Pericardium (tissue), 1 donor: ENCODE results near the genes SMCO1, FBXO45 and PIGZ.

- RRBS = no CpG with 5 or more reads among the region's 12 CpGs
These were observed 11.5 kb upstream of the MUC4 start for GRCh38 chr3:195823223-195823682.

GRCh38 chr3:195852189-195852917 is 40.6 kb upstream of the MUC4 start:
- RRBS = no CpG with 5 or more reads among the region's 8 CpGs

DNA sequence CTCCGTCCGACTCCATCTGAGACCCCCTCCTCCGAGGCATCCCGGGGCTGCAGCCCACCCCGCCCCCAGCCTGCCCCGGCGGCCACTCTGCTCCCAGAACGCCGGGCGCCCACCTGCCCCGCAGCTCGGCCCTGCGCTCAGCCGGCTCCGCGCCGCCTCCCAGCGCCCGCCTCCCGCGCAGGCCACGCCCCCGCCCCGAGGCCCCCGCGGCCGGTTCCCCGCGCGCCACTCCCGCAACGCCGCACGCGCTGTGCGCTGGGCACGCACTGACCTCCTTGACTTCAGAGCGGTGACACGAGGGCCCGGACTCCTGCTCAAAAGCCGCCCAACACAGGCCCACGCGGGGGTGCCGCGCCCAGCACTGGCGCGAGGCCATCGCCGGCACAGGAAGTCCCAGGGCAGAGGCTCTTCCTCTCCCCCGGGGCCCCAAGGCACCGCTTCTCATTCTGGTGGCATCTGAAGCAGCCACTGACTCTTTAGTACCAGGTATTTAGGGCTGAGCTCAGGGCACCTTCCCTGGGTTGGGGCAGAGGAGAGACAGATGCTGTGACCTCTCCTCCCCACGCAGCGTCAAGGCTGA is 12.5 kb downstream of the TNK2 start:
- RRBS = 2% methylated on average over 37 of the region's 53 CpGs

DNA sequence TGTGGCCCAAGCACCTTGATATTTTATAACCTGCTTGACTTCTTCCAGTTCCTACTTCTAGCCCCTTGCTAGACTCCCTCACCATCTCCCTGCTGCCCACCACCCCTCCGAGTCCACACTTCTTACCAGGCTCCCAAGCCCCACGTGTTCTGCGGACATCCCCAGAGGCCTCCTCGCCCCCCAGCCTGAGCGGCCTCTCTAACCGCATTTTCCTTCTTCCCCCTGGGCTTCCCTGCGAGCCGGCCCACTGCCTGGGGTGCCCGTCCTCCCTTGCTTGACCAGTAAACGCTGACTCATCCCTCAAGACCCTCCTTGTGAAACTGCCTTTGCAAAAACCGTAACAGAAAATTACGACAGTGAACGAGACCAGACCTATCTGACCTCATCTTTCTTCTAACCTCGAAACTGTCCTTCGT is 41.1 kb upstream of the TFRC start:
- RRBS = no CpG with 5 or more reads among the region's 15 CpGs

DNA sequence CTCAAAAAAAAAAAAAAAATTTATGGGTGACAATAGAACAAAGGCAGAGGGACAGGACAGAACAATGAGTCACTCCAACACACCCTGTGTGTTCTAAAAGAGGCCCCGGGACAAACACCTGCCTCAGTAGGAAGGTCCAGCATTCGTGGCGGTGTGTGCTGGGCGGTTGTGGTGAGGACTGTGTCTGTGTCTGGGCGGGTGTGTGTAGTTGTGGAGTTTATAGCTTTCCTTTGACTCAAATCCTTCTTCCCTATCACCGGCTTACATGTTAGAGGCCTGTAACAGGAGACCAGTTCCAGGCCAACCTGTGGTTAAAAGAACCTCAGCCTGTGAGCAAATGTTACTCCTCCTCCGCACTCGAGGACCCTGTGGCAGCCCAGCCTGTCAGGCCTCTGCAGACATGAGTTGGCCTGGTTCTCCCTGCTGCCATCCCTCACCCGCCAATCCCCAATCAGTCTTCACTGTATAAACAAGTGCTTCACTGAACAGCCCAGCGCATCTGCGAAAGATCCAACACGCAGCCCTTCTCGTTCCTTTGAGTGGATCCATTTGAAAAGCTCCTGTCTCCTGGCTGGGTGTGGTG is 27.7 kb downstream of the ZDHHC19 start:
- RRBS = no CpG with 5 or more reads among the region's 13 CpGs

DNA sequence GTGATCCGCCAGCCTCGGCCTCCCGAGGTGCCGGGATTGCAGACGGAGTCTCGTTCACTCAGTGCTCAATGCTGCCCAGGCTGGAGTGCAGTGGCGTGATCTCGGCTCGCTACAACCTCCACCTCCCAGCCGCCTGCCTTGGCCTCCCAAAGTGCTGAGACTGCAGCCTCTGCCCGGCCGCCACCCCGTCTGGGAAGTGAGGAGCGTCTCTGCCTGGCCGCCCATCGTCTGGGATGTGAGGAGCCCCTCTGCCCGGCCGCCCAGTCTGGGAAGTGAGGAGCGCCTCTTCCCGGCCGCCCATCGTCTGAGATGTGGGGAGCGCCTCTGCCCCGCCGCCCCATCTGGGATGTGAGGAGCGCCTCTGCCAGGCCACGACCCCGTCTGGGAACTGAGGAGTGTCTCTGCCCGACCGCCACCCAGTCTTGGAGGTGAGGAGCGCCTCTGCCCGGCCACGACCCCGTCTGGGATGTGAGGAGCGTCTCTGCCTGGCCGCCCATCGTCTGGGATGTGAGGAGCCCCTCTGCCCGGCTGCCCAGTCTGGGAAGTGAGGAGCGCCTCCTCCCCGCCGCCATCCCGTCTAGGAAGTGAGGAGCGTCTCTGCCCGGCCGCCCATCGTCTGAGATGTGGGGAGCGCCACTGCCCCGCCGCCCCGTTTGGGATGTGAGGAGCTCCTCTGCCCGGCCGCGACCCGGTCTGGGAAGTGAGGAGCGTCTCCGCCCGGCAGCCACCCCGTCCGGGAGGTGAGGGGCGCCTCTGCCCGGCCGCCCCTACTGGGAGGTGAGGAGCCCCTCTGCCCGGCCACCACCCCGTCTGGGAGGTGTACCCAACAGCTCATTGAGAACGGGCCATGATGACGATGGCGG is 27.7 kb downstream of the SLC51A start:
- RRBS = no CpG with 5 or more reads among the region's 67 CpGs

- RRBS = no CpG with 5 or more reads among the region's 4 CpGs
These were observed 25.1 kb downstream of the UBXN7 start for GRCh38 chr3:196407045-196407607.

DNA sequence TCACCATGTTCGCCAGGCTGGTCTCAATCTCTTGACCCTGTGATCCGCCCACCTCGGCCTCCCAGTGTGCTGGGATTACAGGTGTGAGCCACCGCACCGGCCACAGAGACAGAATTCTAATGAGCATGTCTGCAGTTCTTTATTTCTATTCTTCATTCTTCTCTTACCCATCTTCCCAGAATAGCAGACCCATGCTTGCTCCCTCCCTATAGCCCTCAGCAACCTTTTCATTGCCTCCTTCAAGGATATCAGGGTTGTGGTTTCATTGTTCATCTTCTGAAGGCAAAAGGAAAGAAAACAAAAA is 257 bp downstream of the SMCO1 start:
- RRBS = no CpG with 5 or more reads among the region's 5 CpGs

- RRBS = no CpG with 5 or more reads among the region's 3 CpGs
These were observed at the start of gene SMCO1 for GRCh38 chr3:196515241-196515464. Gene SMCO1, minus strand, starts transcription at chr3:196515346.

DNA sequence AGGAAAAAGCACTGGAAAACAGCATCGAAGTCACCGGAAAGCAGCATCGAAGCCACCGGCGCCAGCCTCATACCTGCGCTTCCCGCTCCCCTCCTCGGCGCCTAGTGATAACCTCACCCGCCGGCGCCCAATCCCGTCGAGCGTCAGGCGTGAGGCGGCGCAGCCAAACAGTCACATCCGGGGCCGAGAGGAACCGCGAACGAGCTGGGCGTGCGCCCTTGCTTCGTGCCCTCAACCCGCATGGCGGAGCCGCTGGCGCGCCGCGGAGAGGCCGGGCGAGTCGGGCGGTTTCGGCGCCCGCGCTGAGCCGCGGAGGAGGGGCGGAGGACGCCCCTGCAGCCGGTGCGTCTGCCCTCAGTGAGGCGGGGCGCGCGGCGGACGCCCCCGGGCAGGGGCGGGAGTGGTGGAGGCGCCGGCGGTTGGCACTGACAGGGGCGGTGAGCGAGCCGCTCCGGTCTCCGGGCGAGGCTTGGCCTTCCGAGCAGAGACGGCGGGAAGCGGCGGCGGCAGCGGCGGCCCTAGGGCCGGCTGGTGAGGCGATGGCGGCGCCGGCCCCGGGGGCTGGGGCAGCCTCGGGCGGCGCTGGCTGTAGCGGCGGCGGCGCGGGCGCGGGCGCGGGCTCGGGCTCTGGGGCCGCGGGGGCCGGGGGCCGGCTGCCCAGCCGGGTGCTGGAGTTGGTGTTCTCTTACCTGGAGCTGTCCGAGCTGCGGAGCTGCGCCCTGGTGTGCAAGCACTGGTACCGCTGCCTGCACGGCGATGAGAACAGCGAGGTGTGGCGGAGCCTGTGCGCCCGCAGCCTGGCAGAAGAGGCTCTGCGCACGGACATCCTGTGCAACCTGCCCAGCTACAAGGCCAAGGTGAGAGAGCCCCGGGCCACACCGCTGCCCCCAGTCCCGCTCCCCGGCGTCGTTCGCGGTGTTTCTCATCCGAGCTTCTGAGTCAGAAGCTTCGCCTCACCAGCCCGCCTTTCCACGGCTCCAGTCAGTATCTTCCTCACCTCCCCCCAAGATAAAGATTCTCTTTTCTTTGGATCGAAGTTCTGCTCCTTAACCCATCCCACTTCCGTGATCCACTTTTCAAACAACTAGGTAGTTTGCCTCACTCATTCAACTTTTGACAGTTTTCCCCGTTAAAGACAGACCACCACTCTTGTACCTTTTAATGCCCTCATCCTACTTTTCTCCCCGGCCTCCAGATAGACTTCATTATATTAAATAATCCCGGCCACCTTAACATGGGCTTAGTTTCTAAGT is at the start of gene FBXO45:
Gene FBXO45, plus strand, starts transcription at position 215 of the 1,253 bp plus-strand sequence.
- RRBS = 1% methylated on average over 76 of the region's 125 CpGs

- RRBS = no CpG with 5 or more reads among the region's 3 CpGs
These were observed 30.0 kb upstream of the NRROS start for GRCh38 chr3:196609487-196609845.

DNA sequence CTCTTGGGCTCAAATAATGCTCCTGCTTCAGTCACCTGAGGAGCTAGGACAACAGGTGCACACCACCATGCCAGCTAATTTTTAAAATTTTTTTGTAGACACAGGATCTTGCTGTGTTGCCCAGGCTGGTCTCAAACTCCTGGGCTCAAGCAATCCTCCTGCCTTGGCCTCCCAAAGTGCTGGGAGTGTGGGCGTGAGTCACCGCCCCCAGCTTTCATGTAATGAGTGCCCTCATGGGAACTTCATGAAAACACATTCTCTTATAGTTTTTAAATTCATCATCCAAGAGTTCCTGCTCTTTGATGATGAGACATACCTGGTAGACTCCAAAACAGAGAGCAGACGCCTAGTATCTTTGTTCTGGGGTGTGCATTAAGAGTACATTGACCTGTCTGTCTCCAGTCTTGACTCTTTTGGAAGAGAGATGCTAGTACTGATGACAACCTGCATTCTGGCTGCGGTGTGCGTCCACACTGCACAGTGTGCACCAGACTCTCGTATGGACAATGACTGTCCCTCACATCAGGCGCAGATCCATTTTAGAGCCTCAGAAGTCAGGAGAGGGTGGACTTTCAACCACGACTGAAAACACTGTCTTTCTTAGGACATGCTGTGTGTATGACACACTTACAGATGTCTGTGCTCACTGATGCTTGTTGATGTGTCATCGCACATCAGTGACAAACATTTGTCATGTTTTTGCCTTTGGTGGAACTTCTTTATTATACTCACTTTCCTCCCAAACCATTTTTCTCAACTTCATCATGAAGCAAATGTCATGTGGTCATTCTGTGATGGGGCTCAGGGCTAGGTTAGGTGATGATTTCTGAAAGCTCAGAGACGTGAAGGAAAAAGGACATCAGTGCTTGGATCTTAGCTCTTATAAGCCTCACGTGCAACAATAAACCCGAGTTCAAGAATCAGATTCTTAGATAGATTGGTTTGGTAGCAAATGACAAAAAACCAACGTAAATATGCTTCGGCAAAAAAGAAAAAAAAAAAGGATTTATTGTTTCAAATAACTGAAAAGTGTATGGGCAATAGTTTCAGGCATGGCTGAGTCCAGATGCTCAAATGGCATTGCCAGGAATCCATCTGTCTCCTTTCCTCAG is 2.2 kb downstream of the NRROS start:
- RRBS = no CpG with 5 or more reads among the region's 14 CpGs

DNA sequence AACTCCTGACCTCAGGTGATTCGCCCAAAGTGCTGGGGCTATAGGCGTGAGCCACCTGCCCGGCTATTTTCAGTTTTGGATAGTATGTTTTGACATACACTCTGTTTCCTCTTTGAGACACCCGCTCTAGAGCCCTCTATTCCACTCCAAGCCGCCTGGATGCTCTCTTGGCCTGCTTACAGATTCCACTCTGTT is 606 bp downstream of the CEP19 start:
- RRBS = no CpG with 5 or more reads among the region's 5 CpGs

DNA sequence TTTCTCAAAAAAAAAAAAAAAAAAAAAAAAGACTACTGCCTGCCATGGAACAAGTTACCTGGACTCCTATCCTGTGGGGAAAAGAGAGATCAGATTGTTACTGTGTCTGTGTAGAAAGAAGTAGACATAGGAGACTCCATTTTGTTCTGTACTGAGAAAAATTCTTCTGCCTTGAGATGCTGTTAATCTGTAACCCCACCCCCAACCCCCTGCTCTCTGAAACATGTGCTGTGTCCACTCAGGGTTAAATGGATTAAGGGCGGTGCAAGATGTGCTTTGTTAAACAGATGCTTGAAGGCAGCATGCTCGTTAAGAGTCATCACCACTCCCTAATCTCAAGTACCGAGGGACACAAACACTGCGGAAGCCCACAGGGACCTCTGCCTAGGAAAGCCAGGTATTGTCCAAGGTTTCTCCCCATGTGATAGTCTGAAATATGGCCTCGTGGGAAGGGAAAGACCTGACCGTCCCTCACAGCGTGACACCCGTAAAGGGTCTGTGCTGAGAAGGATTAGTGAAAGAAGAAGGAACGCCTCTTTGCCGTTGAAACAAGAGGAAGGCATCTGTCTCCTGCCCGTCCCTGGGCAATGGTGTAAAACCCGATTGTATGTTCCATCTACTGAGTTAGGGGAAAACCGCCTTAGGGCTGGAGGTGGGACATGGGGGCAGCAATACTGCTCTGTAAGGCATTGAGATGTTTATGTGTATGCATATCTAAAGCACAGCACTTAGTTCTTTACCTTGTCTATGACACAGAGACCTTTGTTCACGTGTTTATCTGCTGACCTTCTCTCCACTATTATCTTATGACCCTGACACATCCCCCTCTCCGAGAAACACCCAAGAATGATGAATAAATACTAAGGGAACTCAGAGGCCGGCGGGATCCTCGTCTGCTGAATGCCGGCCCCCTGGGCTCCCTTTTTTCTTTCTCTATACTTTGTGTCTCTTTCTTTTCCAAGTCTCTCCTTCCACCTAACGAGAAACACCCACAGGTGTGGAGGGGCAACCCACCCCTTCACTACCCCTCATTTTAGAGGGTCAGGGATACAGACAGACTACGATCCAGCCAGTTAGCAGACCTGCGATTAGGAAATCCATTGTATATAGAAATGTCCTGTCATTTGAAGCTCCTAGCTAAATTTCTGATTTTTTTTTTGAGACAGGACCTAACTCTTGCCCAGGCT is 1.9 kb downstream of the NCBP2AS2 start:
- RRBS = no CpG with 5 or more reads among the region's 22 CpGs

GRCh38 chr3:196968485-196969223 is at the start of gene PIGZ:
Gene PIGZ, minus strand, starts transcription at chr3:196968833.
- RRBS = 1% methylated on average over 52 of the region's 101 CpGs

GRCh38 chr3:197004114-197004227 is 25.6 kb downstream of the MELTF start:
- RRBS = no CpG with 5 or more reads among the region's 3 CpGs

DNA sequence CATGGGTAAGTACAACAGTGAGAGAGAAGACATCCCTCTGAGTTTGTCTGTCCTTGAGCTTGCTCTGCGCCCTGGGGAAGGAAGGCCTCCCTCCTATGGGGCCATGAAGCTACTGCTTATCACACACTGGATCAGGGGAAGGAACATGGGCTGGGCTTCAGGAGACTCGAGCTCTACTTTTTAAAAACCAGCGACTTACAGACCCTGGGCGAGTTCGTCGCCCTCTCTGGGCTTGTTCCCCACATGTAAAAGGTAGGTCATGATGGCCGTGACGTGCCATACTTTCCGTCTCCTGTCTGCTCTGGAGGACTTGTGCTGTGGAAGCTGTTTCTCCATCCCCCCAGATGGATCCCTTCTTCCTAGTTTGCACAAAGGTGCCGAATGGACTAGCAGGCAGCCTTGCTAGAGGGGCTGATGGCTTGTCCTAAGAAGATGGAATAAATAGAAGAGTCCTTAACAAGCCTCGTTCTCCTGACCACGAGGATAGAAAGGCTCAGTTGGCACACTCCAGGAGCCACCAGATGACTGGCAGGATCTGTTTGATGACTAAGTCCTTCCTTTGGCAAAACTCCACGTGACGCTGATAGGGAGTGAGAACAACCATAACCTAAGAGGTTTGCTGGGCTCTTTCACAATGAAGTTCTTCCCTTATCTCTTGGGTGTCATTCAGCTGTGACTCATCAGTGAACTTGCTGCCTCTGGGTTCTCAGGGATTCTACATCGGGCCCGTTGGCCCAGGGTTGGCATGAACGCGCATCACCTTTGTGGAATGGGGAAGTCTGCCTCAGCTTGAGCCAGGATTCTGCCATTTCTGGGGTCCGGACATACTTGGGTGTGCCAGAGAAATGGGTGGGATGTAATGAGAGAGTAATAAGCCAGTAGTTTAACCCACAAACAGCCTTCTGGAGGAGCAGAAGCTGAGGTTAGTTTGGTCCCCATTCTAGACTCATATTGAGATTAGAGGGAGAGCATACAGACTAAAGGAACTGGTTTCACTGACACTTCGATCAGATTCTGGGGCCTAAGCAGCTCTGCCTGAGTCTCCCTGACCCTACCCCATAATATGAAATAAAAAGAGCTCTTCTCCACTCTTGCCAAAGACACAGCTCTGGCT is 1.7 kb upstream of the MELTF start:
- RRBS = no CpG with 5 or more reads among the region's 20 CpGs

GRCh38 chr3:197062988-197063710 is 33.5 kb upstream of the MELTF start:
- RRBS = no CpG with 5 or more reads among the region's 1 CpG

DNA sequence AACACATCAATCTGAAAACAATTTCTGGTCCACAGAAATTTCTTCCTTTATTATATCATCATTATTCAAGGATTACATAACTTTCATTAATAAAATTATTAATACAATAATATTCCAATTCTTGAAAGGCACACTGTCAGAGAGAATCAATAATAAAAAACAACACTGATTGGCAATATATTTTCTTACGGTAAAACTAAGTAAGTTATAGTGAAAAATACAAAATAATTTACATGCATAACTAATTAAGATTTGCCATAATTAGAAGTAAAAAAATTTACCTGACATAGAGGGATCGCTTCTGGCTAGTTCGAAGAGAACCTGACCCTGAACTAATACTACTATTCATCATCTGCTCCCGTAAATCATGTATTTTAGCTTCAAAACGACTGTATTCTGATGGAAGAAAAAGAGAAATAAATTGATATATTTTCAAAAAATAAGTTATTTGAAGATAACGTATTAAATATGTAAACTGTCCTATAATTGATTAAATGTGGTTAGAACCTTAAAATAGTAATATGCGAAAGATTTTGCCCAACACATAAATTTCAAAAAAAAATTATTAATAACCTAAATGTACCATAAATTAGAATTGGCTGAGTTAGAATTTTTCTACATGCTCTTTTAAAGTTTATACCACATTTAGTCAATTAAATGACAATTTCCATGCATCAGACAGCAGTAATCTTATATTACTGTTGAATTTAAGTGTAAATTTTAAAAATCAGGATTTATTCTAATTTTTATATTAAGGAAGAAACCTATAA is 61.2 kb upstream of the MELTF start:
- RRBS = no CpG with 5 or more reads among the region's 7 CpGs